Tibial nerve (tissue), 3 donors: ENCODE measurements around a stretch of chr3.

DNA sequence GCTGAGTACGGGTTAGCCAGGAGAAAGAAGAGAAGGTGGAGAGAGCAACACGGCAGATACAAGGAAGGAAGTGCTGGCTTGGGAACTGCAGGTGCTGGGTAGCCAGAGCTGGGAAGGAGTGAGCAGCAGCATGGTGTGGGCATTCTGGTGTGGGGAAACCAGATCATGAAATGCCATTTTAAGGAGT is 639 bp upstream of the RUBCN start:
- PRO-cap = no peak
- RAMPAGE, long total RNA, 3 experiments = no peak in any of the 3 experiments

DNA sequence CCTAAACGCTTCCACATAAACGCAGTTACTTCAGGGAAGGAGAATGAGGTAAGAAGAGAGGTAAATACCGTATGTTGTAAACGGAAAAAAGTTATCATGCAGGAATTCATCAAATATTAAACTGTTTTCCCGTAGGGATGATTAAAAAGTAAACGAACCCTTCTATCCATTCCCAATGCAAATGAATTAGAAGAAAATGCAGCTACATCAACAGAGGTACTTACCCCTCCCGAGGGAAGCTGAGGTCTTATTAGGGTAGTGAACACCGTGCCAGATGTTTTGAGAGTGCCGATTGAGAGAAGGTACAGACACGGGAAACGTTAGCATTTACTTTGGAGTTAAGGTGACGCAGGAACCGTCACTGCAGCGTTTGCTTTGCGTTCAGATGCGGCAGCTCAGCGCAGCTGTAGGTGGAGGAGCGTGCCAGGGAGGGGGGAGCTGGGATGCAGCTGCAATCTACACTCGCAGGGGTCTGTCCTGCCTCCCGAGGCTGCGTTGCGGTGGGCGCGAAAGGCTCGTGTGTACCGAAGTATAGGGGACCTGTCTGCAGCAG is 562 bp upstream of the FYTTD1 start:
- PRO-cap = unidirectional peak, plus-strand start at position 426 of the sequence
- RAMPAGE, long total RNA, 3 experiments = no peak in any of the 3 experiments

DNA sequence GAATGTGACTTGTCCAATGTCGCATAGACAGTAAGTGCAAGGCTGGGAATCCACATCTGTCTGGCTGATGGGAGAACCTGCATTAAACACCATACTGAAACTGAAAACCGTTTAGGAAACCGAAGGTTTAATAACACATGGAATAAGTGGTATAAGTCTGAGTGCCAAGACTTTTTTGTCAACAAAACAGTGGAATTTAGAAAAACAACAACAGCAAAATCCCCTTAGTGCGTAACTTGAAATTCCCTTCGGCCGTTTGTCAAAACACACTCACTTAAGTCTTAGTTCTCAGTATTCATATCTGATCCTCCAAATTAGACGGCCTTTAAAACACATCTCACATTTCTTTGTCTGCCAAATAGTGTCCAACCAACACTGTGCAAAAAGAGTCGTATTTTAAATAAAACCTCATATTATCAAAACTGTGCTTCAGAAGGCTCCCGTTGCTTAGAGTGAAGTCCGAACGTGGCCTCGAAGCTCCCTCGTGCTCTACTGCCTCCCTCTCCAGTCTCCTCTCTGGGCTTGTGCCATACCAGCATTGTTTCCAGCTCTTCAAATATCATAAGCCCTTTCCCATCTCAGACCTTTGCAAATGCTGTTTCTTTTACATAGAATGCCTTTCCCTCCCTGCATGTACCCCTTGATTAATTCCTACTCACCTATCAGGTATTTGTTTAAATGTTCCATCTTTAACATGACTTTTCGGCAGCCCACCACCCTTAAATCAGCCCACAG is 64.6 kb downstream of the LRCH3 start:
- PRO-cap = no peak
- RAMPAGE, long total RNA, 3 experiments = no peak in any of the 3 experiments

- PRO-cap = no peak
- RAMPAGE, long total RNA, 3 experiments = no peak in any of the 3 experiments
These were observed 43.4 kb upstream of the RPL35A start for GRCh38 chr3:197906583-197906974.

DNA sequence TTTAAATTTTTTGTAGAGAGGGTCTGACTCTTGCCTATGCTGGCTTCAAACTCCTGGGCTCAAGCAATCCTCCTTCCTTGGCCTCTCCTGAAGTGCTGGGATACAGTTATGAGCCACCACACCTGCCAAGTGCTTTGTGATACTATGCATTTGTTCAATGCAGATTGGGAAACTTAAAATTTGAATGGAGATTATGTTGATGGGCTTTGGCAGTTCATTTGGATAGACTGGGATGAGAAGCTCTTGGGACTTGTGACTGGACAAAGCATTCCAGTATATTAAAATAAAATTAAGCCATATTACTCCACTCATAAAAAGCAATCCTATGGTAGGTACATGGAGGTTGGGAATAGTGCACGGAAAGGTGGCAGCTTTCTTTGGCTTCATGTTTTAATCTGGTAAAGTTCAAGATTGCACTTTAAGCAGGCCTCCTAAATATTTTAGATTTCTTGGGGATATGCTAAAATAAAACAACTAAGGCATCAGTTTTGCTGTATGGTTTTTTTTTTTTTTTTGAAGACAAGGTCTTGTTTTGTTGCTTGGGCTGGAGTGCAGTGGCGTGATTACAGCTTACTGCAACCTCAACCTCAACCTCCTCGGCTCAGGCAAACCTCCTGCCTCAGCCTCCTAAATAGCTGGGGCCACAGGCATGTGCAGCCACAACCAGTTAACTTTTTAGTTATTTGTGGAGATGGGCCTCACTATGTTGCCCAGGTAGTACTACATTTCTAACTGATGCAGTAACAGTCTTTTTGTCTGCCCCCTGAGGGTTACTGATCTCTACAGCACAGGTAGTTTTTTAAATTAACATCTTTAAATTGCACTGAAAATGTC is 3.4 kb downstream of the IQCG start:
- PRO-cap = no peak
- RAMPAGE, long total RNA, 3 experiments = no peak in any of the 3 experiments

GRCh38 chr3:198080523-198081571 is 120.8 kb downstream of the LMLN start:
- PRO-cap = no peak
- RAMPAGE, long total RNA, 3 experiments = no peak in any of the 3 experiments